ENCODE measurements around a stretch of chr14.

DNA sequence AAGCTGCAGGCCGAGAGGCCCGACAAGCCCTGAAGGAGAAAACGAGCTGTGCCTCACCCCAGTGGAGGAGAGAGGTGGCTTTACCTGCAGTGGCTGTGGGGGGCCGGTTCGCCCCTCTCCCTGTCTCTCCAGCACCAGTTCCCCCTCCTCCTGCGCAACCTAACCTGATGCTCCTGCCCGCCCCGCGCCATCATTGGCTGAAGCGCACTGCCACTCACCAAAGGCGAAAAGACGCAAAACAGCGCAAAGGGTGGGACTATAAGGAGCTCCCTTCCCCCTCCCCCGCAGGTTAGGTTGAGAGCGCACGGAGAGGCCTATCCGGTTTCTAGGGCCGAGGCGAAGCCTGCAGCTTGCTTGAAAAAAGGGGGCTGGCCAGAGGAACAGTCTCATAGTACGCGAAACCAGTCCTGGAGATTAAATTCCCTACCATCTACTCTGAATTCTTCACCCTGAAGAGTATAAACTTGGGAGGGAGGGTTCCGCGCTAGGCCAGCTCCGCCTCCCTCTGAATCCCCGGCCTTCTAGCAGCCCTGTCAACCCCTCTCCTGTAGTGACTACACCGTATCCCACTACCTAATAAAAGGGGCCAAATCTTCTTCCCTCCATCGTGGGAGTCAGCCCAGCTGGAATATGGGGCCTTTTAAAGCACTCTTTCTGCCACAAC lies 18.7 kb downstream of the CHD8 start:
- RRBS, result no CpG with 5 or more reads among the region's 27 CpGs

DNA sequence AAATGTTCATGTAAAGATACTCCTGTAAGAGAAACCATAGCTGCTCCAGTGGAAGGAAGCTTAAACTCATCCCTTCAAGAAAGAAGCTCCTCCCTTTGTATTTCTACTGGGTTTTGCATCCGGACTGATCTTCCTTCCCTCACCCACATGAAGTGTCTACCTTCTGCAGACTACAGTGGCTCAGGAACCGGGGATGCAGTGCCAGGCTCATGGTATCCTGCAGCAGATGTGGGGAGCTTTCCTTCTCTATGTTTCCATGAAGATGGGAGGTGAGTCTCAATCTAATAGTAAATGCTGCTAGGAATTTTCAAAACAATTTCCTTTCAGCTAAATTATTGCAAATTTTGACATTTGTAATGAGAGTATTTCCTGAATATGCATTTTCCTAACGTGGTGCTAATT lies 13.1 kb downstream of the OR10G2 start:
- RRBS, result no CpG with 5 or more reads among the region's 3 CpGs

DNA sequence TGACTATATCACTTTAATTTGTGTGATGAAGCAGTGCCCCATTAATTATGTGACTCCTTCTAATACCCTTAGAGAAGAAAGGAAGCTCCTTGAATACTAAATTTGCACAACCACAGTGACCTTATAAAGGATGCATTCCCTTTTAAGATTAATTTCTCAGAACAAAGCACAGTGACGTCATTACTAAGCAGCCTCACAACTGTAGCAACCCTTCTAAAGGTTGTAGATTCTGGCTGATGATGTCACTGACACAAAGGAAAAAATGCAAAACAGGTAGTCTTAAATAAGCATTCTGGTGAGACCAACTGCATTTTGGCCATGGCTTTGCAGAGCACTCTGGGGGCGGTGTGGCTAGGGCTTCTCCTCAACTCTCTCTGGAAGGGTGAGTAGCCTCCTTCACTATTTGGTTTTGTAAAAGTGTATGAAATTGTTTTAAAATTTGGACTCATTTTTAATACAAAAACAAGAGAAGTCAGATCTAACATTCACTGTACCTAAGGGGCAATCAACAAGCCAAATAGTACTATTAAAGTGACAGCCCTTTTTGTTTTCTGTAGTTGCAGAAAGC lies 38.5 kb upstream of the OR4E1 start:
- RRBS, result no CpG with 5 or more reads among the region's 2 CpGs

GRCh38 chr14:21768107-21769246 lies 94.9 kb upstream of the OR4E1 start:
- RRBS, result no CpG with 5 or more reads among the region's 7 CpGs

GRCh38 chr14:21845454-21845885 lies 171.9 kb upstream of the OR4E1 start:
- RRBS, result no CpG with 5 or more reads among the region's 3 CpGs

DNA sequence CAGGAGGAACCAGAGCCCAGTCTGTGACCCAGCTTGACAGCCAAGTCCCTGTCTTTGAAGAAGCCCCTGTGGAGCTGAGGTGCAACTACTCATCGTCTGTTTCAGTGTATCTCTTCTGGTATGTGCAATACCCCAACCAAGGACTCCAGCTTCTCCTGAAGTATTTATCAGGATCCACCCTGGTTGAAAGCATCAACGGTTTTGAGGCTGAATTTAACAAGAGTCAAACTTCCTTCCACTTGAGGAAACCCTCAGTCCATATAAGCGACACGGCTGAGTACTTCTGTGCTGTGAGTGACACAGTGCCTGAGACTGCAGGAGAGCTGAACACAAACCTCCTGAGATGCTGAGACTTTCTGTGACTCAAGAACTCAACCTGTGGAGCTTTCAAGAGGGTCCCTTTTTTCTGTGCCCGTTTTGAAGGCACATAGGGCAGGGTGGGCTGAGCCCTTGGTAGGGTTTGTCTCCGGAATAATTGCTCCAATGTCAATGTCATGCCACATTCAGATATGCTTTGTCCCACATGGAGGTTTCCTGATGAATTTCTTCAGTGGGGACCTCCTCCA lies 305.3 kb upstream of the OR4E1 start:
- RRBS, result no CpG with 5 or more reads among the region's 6 CpGs

GRCh38 chr14:21992603-21993357 lies 319.2 kb upstream of the OR4E1 start:
- RRBS, result no CpG with 5 or more reads among the region's 10 CpGs

GRCh38 chr14:21999367-21999859 lies 325.8 kb upstream of the OR4E1 start:
- RRBS, result no CpG with 5 or more reads among the region's 3 CpGs

DNA sequence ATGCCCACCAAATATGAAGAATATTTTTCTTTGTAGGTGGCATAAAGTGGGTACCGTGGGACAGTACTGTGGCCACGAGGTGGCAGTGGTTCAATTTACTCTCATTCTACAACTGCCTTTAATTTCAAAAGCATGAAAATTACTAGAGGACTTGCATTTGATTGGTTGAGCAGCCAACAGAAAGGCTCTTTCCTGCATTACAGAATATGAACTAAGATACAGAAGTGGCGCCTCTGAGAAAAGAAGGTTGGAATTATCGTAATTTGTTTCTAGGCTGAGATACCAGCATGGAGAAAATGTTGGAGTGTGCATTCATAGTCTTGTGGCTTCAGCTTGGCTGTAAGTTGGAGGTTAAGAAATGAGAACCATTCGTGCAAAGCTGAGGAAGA lies 366.8 kb upstream of the OR4E1 start:
- RRBS, result no CpG with 5 or more reads among the region's 5 CpGs

GRCh38 chr14:22226490-22226839 lies 362.6 kb downstream of the DAD1 start:
- RRBS, result no CpG with 5 or more reads among the region's 7 CpGs

GRCh38 chr14:22427617-22428132 lies 161.3 kb downstream of the DAD1 start:
- RRBS, result no CpG with 5 or more reads among the region's 9 CpGs

DNA sequence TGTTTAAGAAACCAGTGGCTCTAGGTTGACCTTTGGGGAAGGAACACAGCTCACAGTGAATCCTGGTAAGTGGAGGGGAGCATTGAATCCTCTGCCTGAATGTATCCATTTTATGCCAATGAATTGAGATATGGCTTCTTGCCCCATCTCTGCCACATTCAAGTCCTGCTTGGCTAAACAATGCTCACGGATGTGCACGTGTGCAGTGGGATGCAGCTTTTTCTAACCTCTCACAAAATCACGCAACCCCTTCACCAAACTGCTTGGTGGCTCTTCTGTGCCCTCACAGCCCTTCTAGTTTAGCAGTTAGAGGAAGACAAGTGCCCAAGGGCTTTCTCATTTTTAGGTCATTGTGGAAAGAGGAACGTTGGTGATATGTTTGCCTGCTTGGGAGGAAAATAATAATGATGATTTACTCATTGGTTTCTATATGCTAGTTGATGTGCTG lies 111.3 kb downstream of the DAD1 start:
- RRBS, result no CpG with 5 or more reads among the region's 4 CpGs

DNA sequence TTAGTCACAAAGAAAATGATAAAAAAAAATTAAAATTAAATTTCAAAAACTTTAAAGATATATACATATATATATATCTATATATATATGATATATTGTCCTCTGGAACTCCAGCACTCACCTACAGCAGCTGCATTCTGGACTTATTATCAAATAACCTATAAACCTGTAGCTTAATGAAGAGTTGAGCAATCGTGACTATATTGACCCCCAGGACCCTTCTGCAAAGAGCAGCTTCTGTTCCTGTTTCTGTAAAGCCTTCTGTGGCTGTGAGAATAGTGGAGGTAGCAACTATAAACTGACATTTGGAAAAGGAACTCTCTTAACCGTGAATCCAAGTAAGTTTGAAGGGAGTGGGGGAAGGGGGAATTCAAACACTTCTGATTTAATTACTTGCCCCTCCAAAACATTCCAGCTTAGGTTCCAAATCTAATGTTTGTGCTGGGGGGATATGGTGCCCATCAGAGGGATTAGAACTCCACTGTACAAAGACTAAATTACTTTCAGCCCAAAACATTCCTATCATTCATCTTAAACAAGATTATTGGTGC lies 106.2 kb downstream of the DAD1 start:
- RRBS, result no CpG with 5 or more reads among the region's 2 CpGs

DNA sequence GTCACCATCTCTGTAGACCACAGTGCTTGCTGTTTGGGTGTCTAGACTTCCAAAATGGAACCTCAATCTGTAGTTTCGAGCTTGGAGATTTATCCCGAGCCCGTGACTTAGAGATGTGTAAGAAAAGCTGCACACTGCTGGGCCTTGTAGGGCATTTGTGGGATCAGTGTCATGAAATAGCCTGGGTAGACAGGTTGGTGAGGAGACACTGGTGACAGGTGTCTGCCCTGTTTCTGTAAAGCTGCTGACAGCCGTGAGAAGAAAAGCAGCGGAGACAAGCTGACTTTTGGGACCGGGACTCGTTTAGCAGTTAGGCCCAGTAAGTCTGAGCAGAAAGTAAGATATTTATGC lies 95.9 kb downstream of the DAD1 start:
- RRBS, result no CpG with 5 or more reads among the region's 7 CpGs

DNA sequence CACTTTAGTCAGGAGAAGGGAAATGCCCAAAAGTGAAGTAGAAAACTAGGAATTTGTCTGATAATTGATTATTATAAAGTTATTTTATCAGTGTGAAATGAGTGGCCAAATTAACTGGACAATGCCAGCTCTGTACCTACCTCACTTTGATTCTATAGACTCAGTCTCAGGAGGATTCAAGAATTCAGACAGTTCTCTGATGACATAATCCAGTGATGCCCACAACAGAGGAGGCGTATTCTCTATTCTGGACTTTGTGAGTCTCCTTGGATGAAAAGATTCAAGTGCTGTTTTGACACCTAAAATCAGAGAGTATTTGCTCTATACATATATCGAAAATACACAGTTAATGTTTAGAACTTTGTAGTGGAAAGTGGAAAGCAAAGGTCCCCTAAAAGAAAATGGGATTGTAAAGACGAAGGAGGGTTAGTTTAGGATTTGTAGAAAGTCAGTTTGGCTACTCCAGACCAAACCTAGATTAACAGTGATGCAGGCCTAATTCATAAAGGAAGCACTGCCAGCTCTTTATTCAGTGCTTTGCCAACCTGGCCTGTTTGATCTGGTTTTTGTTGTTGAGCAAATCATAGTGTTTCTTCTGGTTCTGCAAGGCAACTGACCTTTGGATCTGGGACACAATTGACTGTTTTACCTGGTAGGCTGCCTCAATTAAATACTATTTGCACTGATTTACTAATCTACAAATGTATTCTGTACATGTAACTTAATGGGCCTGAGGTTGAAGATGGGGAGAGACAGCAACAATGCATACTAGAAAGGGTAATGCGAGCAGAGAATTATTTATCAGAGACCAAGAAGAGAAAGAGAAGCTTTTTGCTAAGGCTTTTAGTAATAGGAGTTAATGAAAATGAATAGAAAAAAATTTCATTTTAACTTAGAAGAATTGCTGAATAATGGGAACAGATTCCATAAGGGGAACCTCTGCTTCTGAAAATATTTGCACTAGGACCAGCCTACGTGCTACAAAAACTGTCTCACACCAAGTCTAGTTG lies 67.3 kb downstream of the DAD1 start:
- RRBS, result no CpG with 5 or more reads among the region's 5 CpGs

- RRBS, result no CpG with 5 or more reads among the region's 3 CpGs
Observed at GRCh38 chr14:22566615-22567234, 22.3 kb downstream of the DAD1 start.

DNA sequence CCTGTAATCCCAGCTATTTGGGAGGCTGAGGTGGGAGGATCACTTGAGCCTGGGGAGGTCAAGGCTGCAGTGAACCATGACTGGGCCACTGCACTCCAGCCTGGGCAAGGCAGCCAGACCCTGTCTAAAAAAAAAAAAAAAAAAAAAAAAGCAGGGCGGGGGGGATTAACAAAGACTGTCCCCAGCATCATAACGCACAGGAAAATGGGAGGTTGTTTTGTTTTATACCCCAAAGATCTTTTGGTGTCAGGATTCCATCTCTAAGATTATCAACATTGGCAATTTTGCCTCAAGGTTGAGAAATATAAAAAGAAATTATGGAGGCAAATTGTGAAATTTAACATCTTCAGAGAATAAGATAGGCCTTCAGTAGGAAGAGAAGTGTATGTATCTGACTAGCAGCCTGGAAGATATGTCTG lies 10.5 kb downstream of the OXA1L start:
- RRBS, result no CpG with 5 or more reads among the region's 2 CpGs

- RRBS, result no CpG with 5 or more reads among the region's 6 CpGs
Observed at GRCh38 chr14:22853528-22853714, 17.0 kb downstream of the MMP14 start.

DNA sequence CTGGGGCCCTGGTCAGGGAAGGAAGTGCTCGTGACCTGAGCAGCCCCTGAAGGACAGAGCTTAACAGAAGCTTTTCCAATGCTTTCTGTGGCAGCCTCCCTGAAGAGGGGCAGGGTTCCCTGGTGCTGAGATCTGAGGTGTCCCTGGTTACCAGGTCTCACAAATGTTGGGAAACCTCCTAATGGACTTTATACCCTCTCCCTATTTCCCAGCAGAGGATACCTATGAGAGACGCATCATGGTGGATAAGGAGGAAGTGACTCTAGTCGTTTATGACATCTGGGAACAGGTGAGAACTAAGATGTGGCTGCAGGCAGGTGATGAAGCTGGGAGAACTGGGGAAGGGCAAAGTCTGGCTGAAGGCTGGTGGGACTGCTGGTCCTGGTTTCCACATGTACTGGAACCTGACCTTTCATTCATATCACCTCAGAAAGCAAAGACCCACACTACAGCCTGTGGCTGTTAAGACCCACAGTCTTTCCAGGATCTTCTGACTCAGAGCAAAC lies 2.1 kb downstream of the REM2 start:
- RRBS, result no CpG with 5 or more reads among the region's 3 CpGs